ENCODE measurements around the genes NXNL1, COLGALT1, UNC13A and MAST3.

GRCh38 chr19:17315546-17316334 is 6.4 kb downstream of the DDA1 start:
- RRBS, result no CpG with 5 or more reads among the region's 14 CpGs

DNA sequence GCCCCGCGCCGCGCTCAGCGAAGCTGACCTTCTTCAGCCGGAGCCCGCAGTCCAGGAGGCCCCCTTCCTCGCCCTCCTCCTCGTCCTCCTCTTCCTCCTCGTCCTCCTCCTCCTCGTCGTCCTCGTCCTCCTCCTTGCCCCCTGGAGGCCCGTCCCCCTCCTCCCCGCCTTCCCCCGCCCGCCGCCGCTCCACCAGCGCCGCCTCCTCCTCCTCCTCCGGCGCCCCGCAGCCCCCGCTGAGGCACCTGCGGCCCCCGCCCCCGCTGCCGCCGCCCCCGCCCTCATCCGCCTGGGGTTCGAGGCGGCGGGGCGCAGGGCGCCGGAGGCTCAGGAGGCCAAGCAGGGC is 6.2 kb downstream of the ANO8 start:
- RRBS, result 10% methylated on average over 12 of the region's 38 CpGs

- RRBS, result 15% methylated on average over 10 of the region's 52 CpGs
Measured at GRCh38 chr19:17337726-17338527, 574 bp downstream of the GTPBP3 start.

DNA sequence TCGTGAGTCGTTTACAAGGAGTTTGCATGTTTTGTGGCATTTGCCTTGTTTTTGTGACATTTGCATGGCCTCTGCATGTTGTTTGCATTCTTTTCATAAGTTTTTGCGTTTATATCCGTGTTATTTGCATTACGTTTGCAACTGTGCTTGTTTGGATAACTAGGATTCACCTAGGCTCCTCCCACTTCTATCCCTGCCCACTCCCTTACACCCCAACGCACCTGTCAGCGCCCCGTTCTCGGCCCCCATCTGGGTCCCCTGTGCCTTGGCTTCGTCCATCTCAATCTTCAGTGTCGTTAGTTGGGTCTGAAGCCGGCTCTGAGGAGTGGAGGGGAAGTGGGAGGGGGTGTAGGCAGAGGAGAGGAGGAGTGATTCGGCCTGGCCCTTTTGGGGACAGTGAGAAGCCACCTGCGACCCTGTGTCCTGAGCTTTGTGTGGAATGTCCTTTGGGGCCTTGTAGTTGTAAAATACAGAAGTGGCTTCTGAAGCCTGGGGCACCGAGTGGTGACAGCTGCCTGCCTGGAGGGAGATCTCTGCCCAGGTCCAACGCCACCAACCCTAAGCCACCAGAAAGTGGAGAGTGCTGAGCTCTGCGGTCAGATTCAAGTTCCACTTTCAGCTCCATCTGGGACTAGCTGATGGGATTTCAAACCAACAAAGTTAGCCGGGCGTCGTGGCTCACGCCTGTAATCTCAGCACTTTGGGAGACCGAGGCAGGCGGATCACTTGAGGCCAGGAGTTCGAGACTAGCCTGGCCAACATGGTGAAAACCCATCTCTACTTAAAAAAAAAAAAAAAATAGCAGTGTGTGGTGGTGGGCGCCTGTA is 2.3 kb downstream of the CCDC194 start:
- RRBS, result no CpG with 5 or more reads among the region's 25 CpGs

GRCh38 chr19:17412786-17412982 is 7.2 kb upstream of the MVB12A start:
- RRBS, result no CpG with 5 or more reads among the region's 4 CpGs

GRCh38 chr19:17460661-17461136 is at the start of gene NXNL1:
Gene NXNL1, minus strand, starts transcription at chr19:17460926.
- RRBS, result no CpG with 5 or more reads among the region's 21 CpGs

DNA sequence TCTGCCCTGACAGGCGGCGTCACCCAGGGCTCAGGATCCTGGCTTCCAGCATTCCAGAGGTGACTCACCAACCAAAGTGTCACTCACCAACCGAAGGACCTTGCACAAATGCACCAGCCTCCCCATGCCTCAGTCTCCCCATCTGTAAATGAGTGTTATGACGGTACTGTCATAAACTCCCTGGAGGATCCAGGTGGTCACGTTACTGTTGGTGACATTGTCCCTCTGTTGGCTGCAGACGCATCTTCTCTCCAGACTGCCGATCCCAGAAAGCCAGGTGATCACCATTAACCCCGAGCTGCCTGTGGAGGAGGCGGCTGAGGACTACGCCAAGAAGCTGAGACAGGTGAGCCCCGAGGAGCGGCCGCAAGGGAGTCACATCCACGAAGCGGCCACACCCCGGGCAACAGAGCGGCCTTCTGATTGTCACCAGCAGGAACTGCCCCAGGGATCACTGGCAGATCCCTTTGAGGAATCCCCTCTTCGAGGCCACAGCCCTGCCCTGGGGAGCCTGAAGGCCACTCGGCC is 4.5 kb downstream of the PGLS start:
- RRBS, result no CpG with 5 or more reads among the region's 19 CpGs

DNA sequence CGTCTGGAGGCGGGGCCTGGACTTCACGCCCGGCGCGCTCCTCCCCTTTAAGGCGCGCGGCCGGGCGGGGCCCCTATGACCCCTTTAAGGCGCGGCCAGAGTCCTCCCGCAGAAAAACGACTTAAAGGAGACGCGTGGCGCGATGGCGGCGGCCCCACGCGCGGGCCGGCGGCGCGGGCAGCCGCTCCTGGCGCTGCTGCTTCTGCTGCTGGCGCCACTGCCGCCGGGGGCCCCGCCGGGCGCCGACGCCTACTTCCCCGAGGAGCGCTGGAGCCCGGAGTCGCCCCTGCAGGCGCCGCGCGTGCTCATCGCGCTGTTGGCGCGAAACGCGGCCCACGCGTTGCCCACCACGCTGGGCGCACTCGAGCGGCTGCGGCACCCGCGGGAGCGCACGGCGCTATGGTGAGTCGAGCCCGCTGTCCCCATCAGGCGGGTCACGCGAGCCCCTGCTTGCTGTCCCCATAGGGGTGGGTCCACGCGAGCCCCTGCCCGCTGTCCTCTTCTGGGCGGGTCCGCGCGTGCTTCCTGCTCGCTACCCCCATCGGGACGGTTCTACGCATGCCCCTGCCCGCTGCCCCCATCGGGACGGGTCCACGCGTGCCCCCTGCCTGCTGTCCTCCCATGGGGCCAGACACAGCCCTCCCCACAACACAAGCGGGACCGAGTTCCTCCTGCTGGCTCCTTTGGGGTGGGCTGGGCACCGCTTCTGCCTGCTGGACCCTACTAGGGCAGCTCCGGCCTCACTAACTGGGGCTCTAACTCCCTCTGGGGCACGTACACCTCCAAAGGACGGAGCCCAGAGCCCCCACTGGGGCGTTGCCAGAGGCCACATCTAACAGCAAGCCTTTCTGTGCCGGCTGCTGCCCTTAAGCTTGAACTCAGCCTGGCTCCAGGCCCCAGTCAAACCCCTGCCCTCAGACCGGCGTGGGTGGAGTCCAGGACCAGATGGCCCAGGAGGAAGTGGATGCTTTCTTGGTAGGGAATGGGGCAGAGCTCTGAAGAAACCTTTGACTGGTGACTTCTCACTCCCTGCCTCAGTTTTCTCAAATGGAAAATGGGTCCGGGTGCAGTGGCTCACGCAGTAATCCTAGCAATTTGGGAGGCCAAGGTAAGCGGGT is at the start of gene COLGALT1:
Gene COLGALT1, plus strand, starts transcription at position 78 of the 1,118 bp plus-strand sequence.
- RRBS, result 3% methylated on average over 22 of the region's 98 CpGs

- RRBS, result 6% methylated on average over 6 of the region's 57 CpGs
Measured at GRCh38 chr19:17688065-17688894, at the start of gene UNC13A. Gene UNC13A, minus strand, starts transcription at chr19:17688354.

DNA sequence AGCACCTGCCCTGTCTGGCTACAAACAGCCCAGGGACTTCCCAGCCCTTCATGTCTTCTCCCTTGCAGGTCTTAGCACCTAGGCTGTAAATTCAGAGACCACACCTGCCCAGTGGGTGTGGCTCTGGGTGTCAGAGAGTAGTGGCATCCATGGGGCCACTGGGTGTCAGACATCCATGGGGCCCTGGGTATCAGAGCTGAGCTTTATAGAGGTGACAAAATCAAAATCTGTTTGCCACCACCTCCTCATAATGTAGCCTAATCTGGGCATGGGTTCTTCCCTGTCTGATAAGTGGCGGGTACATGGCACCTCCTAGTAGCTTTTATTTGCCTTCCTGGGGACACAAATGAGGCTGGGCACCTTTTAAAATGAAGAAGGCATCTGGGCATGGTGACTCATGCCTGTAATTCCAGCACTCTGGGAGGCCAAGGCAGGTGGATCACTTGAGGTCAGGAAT is 4.6 kb upstream of the B3GNT3 start:
- RRBS, result no CpG with 5 or more reads among the region's 1 CpG

- RRBS, result no CpG with 5 or more reads among the region's 8 CpGs
Measured at GRCh38 chr19:17953734-17954309, 13.1 kb upstream of the KCNN1 start.

- RRBS, result 3% methylated on average over 5 of the region's 28 CpGs
Measured at GRCh38 chr19:17967209-17967602, 299 bp downstream of the KCNN1 start.

DNA sequence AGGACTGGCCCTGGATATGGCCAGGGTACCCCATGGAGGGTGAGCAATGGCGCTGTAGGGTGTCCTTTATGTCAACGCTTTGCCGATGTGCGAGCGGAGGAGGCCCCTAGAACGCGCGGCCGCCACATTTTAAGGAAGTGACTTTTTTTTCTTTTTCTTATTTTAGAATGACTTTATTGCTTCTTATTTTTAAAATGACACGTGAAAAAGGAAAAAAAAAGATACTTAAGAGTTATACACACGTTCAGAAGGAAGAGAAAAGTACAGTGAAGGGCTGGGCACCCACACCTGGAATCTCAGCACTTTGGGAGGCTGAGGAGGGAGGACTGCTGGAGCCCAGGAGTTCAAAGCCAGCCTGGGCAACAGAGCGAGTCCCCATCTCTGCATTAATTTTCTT is 12.7 kb downstream of the KCNN1 start:
- RRBS, result no CpG with 5 or more reads among the region's 12 CpGs

GRCh38 chr19:18010044-18010640 is 2.2 kb downstream of the ARRDC2 start:
- RRBS, result 91% methylated on average over 4 of the region's 15 CpGs

DNA sequence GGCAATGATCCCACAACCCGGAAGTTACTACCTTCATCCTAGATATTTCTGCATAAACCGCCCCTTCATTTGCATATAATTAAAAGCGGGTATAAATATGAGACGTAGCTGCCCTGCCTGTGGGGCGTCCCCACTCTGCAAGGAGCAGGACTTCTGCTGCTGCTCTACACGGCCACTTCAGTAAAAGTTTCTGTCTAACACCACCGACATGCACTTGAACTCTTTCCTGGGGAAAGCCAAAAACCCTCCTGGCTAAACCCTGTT is 21.8 kb downstream of the IL12RB1 start:
- RRBS, result no CpG with 5 or more reads among the region's 7 CpGs

- RRBS, result 3% methylated on average over 4 of the region's 53 CpGs
Measured at GRCh38 chr19:18097394-18098276, at the start of gene MAST3. Gene MAST3, plus strand, starts transcription at chr19:18097778.

DNA sequence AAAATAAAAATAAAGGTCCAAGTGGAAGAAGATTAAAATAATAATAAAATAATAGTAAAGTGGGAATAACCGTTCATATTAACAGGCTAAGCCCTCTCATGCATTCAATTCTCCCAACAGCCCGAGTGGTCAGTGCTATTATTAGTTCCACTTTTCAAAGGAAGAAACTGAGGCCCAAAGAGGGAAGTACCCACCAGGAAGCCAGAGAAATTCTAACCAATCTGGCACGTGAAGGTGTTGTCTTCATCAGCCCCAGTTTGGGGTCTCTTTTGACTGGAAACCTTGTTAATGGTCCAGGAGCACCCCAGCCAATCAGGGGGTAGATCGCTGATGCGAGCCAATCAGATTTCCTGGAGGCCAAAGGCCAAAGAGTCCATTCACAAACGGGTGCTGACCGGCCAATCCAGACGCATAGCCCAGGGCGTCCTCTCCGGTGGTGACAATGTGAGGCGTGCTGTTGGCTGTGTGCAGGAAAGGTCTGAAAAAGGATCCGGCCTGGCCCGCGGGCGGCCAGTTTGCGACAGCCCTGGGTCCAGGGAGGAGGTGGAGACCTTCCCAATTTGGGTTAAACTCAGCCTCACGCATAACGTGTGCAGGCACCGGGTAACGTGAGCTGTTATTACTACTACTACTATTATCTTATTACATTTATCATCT is 3.0 kb downstream of the MAST3 start:
- RRBS, result 13% methylated on average over 5 of the region's 20 CpGs

GRCh38 chr19:18147671-18148017 is 5.3 kb upstream of the PIK3R2 start:
- RRBS, result 77% methylated on average over 2 of the region's 6 CpGs

GRCh38 chr19:18153946-18154701 is 1.2 kb downstream of the PIK3R2 start:
- RRBS, result no CpG with 5 or more reads among the region's 20 CpGs

- RRBS, result no CpG with 5 or more reads among the region's 18 CpGs
Measured at GRCh38 chr19:18170679-18171521, 2.7 kb upstream of the IFI30 start.